Ascending aorta (tissue), 1 donor: ENCODE results near the gene SMIM26.

- PRO-cap, result no peak
Observed at GRCh38 chr20:13851141-13851507, 66.3 kb downstream of the NDUFAF5 start.

DNA sequence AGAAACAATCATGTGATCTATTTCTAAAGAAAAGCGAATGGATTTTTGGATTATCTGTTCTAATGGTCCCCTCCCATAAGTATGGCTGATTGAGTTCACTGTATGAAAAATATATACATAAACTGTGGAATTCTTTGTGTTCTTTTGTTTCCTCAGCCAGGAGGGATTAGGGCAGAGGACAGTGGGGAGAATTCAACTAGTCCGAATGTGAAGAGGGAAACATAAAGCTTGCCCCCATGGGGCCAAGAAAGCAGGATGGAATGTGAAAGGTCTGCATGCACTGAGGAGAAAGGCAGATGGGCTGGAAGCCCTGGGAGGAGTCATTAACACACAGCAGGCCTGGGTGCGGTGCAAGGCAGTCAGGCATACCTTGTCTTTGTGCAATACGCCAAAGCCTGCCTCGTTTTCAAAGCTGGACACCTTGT is 597.0 kb downstream of the KIF16B start:
- PRO-cap, result no peak

- PRO-cap, result no peak
Observed at GRCh38 chr20:16528086-16528505, 45.2 kb downstream of the KIF16B start.

- PRO-cap, result no peak
Observed at GRCh38 chr20:16717646-16717845, 12.3 kb upstream of the SNRPB2 start.

DNA sequence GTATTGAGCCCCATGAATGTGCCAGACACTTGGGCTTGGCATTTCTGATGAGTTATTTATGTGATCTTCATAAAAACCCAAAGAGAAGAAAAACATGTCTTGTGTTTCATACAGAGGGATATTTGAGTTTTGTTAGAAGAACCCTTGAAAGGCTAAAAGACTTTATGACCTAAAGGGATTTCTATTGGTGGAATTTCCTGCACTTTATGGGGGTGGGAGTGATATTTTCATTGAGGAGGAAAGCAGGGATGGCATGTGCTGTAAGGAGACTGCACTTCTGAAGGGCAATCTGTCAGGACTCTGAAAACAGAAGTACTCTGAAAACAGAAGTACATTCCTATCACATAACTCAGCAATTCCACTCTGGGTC is 150.1 kb downstream of the OTOR start:
- PRO-cap, result no peak

GRCh38 chr20:17153387-17153832 is 73.4 kb upstream of the PCSK2 start:
- PRO-cap, result no peak

GRCh38 chr20:17227820-17228519 is 1.1 kb downstream of the PCSK2 start:
- PRO-cap, result no peak

DNA sequence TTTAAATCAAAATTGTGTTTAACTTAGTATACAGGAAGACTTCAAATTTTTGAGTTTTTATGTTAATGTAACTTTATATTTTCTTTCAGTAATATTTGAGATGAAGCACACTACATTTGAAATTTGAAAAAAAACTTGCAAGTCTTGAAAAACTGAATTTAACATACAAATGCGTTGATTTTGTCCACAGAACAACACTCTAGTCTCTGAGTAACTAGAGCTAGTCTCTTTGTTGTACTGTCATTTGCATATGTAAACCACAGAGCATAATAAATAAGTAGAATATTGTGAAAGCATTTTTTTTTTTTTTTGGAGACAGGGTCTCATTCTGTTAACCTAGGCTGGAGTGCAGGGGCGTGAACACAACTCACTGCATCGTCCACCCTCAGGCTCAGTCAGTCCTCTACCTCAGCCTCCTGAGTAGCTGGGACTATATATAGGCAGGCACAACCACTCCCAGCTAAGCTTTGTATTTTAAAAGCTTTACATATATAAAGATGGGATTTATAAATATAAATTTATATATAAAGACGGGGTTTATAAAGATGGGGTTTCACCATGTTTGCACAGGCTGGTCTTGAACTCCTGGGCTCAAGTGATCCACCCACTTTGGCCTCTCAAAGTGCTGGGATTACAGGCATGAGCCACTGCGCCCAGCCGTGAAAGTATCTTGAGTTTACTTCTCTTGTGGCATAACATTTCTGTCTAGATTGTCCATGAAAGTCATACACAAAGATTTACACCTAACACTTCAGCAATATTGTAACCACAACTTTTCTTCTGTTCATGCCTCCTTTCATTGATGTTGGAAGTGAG is 5.5 kb downstream of the DSTN start:
- PRO-cap, result no peak

DNA sequence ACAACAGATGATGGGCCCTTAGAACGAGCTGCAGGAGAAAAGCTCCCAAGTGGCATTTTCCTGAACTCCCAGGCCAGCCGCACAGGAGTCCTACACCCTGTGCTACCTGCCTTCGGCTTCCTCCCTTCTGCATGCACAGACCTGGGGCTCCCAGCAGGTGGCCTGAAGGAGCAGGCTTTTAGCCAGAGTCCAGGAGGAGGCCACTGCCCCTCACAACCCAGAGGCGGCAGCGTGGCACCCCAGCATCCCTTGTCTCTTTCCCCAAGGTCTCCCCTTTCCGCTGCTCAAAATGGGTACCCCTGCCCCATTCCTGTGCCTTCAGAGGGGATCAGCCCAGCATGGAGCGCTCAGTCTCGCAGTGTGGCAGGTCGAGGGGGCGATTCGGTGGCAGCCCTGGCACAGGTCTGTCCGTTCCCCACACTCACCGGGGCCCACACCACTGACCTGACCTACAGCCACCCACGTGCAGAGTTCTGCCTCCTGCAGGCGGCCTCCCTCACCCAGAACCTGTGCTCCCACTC is 41.6 kb downstream of the DSTN start:
- PRO-cap, result no peak

DNA sequence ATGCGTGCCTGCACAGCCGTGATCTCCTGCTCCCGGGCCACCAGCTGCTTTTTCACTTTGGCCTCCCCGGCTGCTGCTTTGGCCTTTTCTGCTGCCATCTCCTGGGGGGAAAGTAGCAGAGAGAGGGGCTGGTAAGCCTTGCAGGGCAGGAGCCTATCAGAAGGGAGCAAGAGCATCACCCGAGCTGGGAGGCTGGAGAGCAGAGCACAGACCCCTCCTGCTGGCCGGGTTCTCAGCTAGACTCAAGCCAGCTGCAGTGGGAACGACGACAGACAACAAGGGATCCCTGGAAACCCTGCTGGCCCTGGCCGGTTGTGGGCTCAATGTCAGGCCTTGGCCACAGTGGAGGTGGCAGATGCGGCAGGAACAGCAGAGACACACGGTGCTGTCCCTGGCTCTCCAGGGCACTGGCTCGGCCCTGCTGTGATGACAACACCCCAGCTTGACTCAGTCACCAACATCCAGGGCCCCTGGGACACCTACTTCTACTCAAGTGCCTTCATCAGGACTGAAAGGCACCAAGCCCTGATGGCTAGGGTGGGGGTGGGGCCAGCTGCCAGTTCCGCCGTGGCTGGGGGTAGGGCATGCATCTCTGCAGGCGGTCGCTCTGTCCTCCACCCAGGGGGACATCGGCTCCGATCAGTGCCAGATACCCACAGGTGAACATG is 45.3 kb downstream of the RRBP1 start:
- PRO-cap, result no peak

- PRO-cap, result no peak
Observed at GRCh38 chr20:17642851-17643248, 39.2 kb downstream of the RRBP1 start.

- PRO-cap, result no peak
Observed at GRCh38 chr20:18224786-18225704, 63.3 kb upstream of the ZNF133 start.

DNA sequence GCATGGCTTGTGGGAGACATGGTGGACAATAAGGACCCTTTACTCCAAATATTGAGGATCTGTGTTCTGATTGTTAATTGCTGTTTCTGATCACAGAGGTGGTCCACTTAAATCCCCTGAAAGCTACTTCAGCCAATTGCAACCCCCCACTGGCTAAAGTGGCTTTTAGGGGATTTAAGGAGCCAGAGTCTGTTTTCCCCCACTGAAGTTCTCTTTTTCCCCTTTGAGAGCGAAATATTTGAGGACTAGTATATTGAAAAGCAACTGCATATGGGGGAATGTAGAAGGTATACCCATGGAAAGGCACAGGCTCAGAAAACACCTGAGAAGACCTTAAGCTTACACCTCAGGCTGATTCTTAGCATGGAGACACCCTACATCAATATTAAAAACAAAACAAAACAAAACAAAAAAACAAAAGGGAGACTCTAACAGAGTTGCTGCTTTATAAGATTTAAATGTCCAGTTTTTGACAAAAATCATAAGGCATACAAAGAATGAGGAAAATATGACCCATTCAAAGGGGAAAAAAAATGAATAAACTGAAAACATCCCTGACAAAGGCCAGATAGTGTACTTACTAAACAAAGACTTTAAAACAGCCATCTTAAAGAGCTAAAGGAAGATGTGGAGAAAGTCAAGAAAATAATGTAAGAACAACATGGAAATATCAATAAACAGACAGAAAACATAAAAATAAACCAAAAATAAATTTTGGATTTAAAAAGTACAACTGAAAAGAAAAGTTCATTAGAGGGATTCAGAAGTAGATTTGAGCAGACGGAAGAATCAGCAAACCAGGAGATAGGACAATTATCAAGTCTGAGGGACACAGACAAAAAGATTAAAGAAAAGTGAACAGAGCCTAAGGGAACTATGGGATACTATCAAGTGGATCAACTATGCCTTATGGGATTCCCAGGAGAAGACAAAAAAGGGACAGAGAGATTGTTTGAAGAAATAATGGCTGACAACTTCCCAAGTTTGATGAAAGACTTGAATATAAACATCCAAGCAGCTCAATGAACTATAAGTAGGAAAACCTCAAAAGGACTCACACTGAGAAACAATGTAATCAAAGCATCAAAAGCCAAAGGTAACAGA is 10.6 kb downstream of the ZNF133 start:
- PRO-cap, result no peak

- PRO-cap, result no peak
Observed at GRCh38 chr20:18566798-18567865, at the start of gene SMIM26. SMIM26 (plus strand) TSS chr20:18567432.

GRCh38 chr20:18585033-18585757 is 2.7 kb upstream of the DTD1 start:
- PRO-cap, result no peak

GRCh38 chr20:18739947-18740157 is 73.7 kb upstream of the SCP2D1 start:
- PRO-cap, result no peak

DNA sequence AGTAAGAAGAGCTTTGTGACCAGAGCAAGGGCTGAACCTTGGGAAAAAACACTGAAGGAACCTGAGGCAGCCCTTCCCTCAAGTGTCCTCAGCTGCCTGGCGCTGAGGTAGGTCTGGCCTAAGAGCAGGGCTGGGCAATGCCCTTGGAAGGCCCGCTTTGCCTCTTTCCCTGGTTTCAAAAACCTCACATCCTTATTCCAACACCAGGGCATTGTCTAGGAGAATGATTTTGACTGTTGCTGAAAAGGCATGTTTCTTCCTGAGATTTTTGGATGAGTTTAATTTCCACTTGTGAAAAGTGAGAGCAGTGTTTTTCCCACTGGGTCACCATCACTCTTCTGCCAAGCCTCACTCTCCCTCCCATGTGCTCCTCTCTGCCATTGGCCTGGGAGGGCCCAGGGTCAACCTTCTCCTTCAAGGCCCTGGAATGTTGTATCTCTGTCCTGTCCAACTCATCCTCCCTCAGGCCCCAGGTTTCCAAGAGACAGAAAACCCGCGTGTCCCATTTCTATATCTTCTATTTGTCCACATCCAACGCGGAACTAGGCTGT is 173.1 kb downstream of the SCP2D1 start:
- PRO-cap, result no peak

- PRO-cap, result no peak
Observed at GRCh38 chr20:18989587-18990154, 176.1 kb downstream of the SCP2D1 start.

GRCh38 chr20:19210447-19210802 is 2.0 kb upstream of the SLC24A3 start:
- PRO-cap, result no peak

- PRO-cap, result no peak
Observed at GRCh38 chr20:19332875-19333777, 120.7 kb downstream of the SLC24A3 start.